ENCODE data around the genes CCT2 and LGR5.

GRCh38 chr12:68420552-68421086 lies 88.5 kb upstream of the MDM1 start:
- PRO-cap, result no peak

DNA sequence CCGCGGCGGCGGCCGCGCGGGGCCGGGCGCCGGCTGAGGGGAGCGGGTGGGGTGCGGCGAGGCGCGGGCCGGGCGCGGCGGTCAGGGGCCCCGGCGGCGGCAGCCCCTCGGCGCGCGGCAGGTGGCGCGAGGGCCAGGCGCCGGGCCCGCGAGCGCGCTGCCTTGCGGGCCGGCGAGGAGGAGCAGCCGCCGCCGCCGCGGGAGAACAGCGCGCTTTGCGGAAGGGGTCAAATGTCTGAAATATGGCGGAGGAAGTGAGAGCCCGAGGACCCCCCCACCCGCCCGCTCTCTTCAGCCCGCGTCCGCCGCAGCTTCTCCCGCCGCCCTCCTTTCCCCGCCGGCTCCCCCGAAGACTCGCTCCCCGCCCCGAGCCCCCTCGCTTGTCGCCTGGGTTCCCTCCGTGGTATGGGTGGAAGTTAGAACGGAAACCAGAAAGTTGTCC lies 400 bp downstream of the RAP1B start:
- PRO-cap, result bidirectional peak, plus-strand start at position 230 of the sequence, minus-strand start at position 217 of the sequence; bidirectional peak, plus-strand start outside the sequence, minus-strand start at position 356 of the sequence

DNA sequence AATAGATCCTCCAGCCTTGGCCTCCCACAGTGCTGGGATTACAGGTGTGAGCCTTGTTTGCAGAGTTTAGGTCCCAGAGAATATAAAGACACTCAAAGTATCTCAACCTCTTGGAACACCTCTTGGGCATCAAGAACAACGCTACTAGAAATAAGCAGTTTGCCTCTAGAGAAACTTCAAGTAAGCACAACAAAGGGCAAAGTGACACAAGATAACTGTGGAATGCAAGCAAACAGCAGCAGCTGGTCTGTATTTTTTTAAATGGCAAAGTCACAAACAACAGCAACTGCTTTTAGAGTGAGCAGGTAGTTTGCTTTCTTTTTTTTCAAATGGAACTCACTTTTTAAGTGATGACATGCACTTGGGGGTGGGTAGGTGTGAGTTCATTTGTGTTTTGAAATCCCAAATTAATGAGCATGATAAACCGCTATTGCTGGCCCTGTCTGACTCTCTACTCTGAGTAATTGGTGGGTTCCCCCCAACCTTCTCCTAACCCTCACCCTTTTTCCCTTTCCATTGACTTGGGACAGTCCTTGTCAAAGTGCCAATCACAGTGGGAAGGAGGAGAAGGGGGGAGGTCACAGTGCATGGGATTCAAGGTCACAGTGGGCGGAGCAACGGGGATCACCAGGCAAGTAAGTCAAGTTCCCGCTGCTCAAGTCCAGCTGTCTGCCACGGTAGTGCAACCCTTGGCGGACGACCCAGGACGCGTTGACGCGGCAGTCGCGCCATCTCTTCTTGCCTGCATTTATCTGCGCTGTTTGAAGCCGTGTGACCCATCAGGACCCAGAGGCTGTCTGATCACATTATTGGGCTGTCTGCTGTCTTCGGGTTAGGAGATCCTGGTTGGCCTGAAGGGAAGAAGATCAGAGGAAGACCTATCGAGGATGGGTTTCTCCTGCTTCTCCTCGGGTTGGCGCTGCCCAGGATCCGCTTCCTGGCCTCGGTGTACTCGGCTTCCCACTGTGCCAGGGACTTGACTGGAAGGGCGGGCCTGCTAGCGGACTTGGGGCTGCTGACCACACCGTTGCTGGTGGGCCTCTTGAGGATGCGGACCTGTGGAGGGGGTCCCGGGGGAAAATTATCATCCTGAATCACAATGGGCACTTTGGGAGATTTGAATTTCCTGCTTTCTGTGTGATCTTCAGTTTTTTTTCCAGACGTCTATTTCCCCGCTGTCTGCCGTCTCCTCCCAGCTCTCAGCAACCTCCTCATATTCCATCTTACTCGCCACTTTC lies 3.3 kb upstream of the MDM2 start:
- PRO-cap, result no peak

GRCh38 chr12:68977234-68977722 lies 44.3 kb upstream of the CPM start:
- PRO-cap, result no peak

DNA sequence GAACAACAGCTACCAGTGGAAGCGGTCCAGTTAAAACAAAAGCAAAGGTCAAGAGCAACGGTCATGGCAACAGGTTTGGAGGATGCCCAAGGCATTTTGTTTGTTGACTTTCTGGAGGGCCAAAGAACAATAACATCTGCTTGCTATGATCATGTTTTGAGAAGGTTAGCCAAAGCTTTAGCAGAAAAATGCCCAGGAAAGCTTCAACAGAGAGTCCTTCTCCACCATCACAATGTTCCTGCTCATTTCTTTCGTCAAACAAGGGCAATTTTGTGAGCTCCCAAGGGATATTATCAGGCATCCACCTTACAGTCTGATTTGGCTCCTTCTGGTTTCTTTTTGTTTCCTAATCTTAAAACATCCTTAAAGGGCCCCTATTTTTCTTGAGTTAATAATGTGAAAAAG lies 137.7 kb upstream of the CPSF6 start:
- PRO-cap, result no peak

GRCh38 chr12:69266441-69266935 lies 27.1 kb downstream of the CPSF6 start:
- PRO-cap, result no peak

- PRO-cap, result no peak
These were observed 41.8 kb upstream of the CCT2 start for GRCh38 chr12:69543387-69544009.

DNA sequence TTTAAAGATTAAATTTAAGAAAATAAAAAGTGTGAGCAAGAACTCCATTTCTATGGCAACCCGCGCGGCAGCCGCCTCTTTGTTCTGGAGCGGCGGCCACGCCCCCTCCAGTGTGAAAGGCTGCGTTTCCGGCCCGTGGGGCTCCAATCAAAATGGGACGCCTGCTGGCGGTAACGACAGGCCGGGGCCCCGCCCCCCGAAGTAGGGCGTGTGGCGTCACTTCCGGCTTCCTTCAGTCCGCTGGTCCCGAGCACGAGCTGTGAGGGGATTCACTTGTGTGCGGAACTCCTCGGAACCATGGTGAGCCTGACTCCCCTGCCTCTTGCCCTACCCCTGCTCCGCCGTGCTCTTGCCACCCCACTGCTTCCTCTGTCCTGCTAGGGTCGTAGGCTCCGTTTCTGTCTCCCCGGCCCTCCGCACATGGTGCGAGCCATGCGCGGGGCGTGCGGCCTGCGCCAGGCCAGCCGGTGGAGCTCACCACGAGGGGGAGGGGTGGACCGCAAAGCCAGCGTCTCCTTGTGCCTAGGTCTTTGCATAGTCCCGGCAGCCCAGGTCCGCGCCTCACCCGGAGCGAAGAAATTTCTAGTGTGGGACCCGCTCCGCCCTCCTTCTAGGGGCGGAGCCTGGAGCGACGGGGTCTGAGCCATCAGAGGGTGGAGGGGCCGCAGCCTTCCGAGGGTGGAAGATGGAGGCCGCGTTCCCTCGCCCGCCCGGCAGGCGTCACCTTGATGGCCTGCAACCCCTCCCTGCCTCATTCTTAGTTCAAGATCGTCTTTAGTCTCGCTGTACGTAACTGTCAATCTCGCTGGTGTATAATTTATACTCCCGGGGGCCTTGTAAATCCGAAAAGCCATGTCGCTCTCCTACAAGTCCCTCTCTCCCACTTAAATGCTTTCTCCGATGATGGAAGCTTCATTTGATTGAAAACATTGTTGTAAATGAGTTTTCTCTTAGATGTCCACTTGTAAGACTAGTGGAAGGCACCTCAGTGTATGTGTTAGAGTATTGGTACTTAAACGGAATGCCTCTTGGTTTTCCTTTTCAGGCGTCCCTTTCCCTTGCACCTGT lies at the start of gene CCT2:
TSS of gene CCT2 (plus strand) at position 235 of the 1,068 bp plus-strand sequence.
- PRO-cap, result bidirectional peak, plus-strand start at position 235 of the sequence, minus-strand start at position 81 of the sequence; bidirectional peak, plus-strand start at position 670 of the sequence, minus-strand start at position 584 of the sequence

DNA sequence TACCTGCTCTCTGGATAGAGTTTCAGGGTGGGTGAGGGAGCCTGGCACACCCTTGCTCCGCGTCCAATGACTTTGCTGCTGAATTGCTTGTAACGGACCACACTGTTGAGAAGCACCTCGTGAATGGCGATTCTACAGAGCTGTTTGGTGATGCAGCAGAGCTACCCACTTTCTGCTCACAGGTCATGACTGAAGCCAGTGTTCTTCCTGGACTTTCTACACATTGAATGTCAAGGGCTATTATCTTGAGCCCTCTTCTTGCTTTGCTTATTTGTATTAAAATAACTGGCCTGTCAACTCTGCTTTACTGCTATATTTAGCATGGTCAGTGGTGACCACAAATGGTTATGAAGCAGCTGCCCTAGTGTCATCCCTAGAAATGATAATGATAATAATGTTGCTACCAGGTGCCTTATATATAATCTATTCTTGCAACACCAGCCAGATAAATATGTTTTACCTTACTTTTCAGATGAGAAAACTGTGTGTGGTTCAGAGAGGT lies 2.6 kb upstream of the LRRC10 start:
- PRO-cap, result no peak

- PRO-cap, result no peak
These were observed 108.0 kb downstream of the MYRFL start for GRCh38 chr12:69932938-69933589.

- PRO-cap, result no peak
These were observed 193.4 kb upstream of the CNOT2 start for GRCh38 chr12:70049630-70050376.

DNA sequence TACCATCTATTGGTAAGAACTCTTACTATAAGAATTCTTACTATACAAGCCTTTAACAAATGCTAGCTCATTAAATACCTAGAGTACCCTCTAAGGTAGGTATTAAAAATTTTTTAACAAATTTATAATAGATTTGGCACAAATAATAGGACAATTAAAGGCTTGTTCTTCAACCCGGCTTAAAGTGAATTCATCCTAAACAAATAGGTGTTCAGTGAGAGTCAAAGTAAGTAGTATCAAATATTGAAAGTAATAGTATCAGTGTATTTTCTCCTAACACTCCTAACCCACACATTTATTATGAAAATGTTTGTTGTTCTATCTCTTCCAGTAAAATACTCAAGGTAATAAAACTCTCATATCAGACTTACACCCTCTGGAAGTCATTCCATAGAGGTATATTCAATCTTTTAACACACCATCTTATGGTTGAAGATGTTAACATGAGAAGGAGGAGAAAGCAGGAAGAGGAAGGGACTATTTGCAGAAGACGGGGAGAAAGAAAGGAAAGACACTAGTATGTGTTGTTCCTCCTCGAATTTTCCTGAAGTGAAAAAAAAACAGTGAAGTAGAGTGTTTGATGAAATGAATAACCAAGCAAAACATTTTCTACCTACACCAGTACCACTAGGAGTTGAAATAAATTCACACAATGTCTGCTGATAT lies 1.6 kb upstream of the CNOT2 start:
- PRO-cap, result no peak

- PRO-cap, result bidirectional peak, plus-strand start at chr12:70243743, minus-strand start at chr12:70243637
These were observed 502 bp downstream of the CNOT2 start for GRCh38 chr12:70243527-70244342.

DNA sequence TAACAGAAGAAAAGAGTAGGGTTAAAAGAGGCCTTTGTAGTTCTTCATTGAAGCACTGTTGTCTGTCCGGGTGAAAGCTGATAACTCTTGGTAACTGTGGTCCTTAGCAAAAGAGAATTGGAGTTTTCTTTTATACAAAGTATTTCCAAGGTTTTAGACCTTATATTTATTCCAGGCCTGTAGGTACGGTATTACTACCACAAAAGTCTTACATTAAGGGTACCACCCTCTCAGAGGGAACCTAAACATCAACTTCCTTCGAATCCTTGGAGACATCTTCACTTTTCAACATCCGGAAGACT lies 1.1 kb downstream of the CNOT2 start:
- PRO-cap, result no peak

- PRO-cap, result no peak
These were observed 31.3 kb upstream of the KCNMB4 start for GRCh38 chr12:70334787-70335167.

DNA sequence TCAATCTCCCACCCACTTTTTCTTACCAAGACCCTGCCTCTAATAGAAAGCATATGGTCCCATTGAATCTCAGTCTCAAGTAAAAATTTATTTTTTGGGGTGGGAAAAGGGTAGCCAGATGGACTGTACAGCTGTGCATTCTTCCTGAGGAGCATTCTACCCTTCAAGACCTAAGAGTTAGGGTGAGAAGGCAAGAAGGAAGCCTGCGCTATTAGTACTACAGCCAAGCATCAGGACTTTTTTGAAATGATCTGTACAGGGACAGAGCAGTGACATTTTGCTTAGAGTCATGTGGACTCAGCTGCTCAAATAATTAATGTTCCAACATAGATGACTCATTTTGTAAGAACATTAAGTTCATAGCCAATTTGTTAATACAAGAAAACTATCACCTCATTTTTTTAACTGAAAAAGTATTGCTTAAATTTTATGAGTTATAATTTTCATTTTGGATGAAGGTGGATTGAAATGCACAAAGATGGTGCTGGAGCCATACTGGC lies 92.5 kb downstream of the KCNMB4 start:
- PRO-cap, result no peak

- PRO-cap, result no peak
These were observed 23.4 kb downstream of the TSPAN8 start for GRCh38 chr12:71134285-71134868.

GRCh38 chr12:71438668-71439302 lies 813 bp upstream of the LGR5 start:
- PRO-cap, result no peak

GRCh38 chr12:71439303-71440121 lies at the start of gene LGR5:
LGR5 (plus strand) TSS chr12:71439798.
- PRO-cap, result no peak

DNA sequence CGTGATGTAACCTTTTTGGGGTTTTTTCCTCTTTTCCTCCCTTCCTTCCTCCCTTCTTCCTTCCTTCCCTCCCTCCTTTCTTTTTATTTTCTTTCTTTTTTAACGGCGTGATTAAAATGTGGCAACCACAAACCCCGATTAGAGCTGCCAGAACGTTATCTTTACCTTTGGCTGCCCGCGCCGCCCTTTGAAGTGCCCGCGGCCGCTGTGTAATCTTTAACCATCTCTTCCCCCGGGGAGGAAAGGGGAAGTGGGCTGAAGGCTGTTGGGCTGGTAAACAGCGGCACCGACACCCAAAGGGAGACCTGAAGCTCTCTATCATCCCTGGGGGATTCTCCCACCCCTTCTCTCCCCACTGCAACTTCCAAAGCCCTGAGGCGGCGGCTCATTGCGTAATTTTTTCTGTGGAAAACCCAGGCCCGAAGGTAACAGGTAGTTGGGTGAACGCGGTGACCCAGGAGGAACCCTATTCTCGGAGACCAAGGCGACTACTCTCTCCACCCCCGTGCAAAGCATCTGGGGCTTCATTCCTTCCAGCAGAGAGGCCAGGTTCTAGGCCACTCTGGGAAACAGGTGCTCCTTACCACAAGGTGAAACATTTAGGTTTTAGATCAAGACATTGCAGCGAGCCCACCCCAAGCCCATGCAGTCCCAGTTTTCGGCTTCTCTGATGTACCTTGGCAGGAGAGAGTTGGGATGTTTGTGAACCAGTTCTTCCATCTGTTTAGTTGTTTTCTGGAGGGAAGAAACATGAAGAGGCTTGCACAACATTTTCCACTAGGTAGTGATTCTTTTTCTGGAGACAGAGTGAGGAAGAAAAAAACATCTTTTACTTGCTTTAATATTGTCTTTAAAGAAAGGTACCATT lies 1.4 kb downstream of the LGR5 start:
- PRO-cap, result no peak